Measurements from ENCODE around the gene C9orf57.

DNA sequence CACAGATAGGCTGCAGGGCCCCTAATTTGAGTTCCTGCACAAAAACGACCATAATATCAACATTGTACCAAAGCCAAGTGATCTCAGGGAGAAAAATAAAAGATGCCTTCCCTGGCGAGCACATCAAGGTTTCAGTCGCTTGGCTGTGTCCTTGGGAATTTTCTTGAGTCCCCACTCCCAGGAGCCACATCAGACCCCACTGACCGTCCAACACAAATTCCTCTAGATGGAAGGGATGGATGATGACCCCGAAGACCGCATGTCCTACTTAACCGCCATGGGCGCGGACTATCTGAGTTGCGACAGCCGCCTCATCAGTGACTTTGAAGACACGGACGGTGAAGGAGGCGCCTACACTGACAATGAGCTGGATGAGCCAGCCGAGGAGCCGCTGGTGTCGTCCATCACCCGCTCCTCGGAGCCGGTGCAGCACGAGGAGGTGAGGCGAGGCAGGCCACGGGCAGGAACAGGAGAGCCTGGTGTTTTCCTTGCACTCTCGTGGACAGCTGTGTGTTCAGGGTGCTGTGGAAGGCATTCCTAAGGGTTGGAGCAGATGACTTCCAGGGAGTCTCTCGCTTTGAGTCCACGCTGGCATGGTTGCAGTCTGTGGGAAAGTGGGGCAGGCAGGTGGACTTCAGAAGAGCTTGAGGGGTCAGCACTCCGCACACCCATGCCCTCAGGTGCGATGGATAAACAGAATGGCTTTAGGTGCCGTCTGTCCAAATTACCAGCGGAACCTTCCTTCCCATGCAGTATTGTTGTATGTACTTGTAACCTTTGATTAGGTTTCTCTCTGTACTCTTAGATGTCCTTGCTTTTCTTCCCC is 73.9 kb downstream of the TJP2 start:
- CAGE, long polyA plus RNA, result no peak
- RRBS, result no CpG with 5 or more reads among the region's 30 CpGs

DNA sequence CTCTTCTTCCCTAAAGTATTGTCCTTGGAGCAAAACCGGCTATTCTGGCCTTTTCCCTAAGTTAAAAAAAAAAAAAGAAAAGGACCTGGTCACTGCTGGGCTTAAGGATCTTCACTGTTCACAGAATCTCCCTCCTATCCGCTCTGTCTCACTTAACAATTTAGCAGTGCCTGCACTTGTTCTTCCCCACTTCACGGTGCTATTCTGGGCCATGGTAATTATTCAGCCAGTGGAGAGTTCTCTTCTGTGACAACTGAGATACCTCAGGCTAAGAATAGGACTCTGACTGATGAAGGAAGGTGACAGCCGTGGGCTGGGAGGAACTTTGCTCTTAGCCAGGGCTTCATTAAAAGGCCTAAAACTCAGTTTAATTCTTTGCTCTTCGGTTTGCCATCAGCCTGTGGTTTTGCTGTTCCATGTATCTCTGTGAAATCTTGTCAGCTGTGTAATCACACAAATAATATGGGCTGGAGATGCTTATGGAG is 51.9 kb upstream of the ENTREP1 start:
- CAGE, long polyA plus RNA, result no peak
- RRBS, result no CpG with 5 or more reads among the region's 5 CpGs

DNA sequence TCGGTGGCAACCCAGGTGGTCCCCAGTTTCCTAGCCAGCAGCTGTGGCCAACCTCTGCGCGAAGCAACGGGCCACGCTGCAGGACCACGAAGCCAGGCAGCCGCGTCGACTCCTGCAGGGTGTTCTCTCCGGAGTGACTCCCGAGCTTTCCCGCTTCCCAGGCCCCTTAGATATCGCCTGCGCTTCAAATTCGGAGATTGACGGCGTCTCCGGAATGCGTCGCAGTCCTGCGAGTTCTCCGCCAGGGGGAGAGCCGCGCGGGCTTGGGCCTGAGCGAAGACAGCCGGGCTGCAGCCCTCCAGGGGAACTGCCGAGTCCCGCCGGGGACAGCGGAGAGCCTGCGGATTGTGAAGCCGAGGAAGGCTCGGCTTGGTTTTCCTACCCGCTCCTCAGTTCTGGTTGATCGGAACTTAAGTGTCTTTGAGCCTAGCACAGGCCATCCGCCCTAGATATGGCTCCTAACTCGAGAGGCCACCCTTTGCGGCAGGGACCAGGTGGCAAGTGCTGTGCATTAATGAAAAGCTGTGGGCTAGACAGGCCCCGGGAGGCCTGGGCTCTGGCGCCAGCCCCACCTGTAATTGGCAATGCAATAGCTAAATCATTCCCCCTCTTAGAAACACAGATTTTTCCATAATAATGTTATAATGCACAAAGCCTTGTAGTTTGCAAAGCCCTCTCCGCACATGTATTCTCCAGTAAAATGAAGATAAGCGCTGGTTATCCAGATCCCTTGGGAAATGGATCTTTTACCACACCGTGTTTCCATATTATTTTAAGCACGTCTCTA is 821 bp upstream of the APBA1 start:
- CAGE, long polyA plus RNA, result no peak
- RRBS, result 1% methylated on average over 19 of the region's 45 CpGs

GRCh38 chr9:69996987-69997447 is 46.6 kb upstream of the MAMDC2 start:
- CAGE, long polyA plus RNA, result no peak
- RRBS, result no CpG with 5 or more reads among the region's 3 CpGs

- CAGE, long polyA plus RNA, result no peak
- RRBS, result no CpG with 5 or more reads among the region's 3 CpGs
Observed at GRCh38 chr9:70066781-70067377, 23.2 kb downstream of the MAMDC2 start.

- CAGE, long polyA plus RNA, result no peak
- RRBS, result no CpG with 5 or more reads among the region's 5 CpGs
Observed at GRCh38 chr9:70080522-70080967, 36.9 kb downstream of the MAMDC2 start.

GRCh38 chr9:70111573-70112075 is 68.0 kb downstream of the MAMDC2 start:
- CAGE, long polyA plus RNA, result no peak
- RRBS, result no CpG with 5 or more reads among the region's 2 CpGs

DNA sequence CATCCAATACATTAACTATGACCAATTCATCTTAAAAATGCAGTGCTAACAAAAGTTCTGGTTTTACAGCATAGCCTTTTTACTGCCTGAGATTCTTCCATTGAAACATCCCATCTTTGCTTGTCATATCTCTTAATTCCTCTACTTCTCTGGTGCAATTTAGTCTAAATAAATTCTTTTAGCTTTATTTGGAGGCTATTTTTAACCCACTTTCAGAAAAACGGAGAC is 179 bp upstream of the KLF9 start:
- CAGE, long polyA plus RNA, result no peak
- RRBS, result no CpG with 5 or more reads among the region's 1 CpG

GRCh38 chr9:70418918-70419599 is 4.6 kb upstream of the KLF9 start:
- CAGE, long polyA plus RNA, result no peak
- RRBS, result 1% methylated on average over 31 of the region's 58 CpGs

DNA sequence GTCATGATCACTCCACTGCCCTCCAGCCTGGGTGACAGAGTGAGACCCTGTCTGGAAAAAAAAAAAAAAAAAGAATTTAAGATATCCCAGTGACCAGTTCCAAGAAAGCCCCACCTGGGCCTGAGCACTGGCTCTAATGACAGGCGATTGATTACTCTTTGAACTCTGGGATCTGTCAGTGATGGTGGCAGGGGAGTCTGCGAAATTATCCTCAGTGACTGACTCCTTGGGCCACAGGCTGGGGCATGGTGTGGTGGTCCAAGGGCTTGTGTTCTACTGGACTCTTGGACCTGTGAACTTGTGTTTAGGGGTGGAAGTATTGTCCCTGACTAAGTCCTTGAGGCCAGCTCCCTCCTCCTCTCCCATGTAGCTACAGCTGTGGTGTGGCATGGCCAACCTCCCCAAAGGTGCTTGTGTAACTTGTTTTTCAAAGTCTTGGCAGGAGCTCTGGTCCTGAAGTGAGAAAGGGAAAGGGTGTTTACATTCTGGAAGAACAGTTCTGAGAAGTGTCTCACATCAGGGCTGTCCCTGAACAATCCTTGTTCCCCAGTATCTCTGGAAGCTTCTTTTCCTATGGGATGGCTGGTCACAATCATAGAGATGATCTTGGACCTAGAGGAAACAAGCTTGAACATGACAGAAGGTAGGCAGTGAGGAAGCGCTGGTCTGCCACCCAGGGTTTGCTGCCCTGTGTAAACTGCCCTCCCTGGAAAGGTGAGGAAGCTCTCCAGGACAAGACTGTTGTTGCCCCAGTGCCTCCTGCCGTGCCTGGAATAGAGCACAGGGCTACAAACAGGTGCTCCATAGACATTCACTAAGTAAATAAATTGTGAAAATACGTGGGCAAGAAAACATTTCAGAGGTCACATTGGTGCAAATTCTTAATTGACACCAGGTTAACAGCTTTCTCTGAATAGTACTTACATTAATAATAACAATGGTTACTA is 64.6 kb upstream of the KLF9 start:
- CAGE, long polyA plus RNA, result no peak
- RRBS, result no CpG with 5 or more reads among the region's 5 CpGs

- CAGE, long polyA plus RNA, result no peak
- RRBS, result no CpG with 5 or more reads among the region's 4 CpGs
Observed at GRCh38 chr9:70484489-70484990, 70.1 kb upstream of the KLF9 start.

GRCh38 chr9:70594581-70594916 is 180.1 kb upstream of the KLF9 start:
- CAGE, long polyA plus RNA, result no peak
- RRBS, result no CpG with 5 or more reads among the region's 1 CpG

DNA sequence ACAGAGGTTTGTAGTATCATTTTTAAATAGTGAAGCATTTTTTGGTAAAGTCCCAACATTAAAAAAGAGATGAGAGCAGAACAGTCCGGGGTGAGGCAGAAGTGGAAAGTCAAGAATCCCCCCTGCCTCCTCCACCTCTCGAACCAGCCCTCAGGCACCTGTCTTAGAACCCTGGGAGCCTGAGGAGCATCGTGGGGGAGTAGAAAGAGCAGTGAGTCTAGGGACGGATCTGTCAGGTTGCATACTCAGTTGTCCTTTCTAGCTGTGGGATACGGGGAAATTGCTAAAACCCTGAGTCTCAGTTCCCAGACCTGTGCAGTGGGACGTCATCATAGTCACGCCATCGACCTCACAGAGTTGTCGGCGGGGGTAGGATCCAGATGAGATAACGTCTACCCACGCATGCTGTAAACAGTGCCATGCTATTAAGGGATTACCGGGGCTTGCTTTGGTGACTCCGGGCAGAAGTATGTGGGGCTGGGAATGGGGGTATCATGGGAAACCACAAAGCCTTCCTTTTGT is 186.5 kb upstream of the KLF9 start:
- CAGE, long polyA plus RNA, result no peak
- RRBS, result no CpG with 5 or more reads among the region's 14 CpGs

DNA sequence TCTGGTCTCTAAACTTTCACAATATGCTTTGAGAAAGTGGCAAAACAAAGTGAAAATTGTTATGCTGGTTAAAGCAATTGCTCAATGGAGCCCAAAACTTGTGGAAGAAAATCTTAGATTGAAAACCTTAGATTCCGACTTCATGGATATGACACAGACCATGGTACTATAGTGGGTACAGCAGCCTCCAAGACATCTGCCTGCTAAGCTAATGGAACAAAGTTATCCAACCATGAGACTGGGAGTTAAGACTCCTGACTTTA is 160.6 kb downstream of the CEMIP2 start:
- CAGE, long polyA plus RNA, result no peak
- RRBS, result no CpG with 5 or more reads among the region's 1 CpG

- CAGE, long polyA plus RNA, result no peak
- RRBS, result no CpG with 5 or more reads among the region's 6 CpGs
Observed at GRCh38 chr9:71746129-71746849, 22.0 kb downstream of the CEMIP2 start.

DNA sequence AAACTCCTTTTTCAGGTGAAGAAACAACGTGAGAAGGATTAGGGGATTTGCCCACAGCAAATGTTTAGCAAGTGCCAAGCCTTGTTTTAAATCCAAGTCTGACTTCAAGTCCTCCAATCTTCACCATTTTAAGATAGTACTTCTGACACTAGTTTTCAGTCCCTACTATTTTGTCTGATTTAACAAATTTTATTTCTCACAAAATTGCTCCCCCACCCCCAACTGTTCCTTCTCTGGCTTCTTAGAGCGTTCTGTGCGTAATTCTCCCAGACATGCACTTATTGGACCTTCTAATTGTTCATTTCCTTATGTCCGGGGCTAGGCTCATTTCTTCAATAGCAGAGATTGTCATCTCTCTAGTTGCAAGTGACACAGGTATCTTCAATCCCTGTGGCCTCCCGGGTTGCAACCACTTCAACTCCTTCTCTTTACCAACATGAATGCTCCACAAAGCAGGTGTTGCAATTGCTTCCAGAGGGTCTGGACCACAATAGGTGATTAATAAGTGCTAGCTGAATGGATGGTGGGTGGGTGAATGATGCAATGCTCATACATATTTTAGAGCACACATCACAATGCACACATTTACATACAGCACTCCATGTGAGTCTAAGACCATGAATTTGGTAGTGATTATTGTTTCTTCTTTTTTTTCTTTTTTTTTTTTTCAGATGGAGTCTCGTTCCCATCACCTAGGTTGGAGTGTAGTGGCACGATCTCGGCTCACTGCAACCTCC is 2.7 kb downstream of the CEMIP2 start:
- CAGE, long polyA plus RNA, result no peak
- RRBS, result 51% methylated on average over 2 of the region's 8 CpGs

- CAGE, long polyA plus RNA, result no peak
- RRBS, result no CpG with 5 or more reads among the region's 4 CpGs
Observed at GRCh38 chr9:72060492-72060863, at the start of gene C9orf57. C9orf57 (minus strand) TSS chr9:72060613.

DNA sequence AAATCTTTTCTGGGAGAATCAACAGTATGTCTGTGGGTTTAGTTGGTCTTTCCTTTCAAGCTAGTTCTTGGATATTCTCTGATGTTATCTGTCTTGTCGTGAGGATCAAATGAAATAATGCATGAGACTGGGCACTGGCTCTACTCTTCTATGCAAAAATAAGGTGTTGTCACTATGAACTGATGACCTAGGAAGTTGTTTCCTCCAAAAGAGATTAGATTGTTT is 21.7 kb upstream of the GDA start:
- CAGE, long polyA plus RNA, result no peak
- RRBS, result no CpG with 5 or more reads among the region's 1 CpG

GRCh38 chr9:72127892-72128201 is 21.4 kb upstream of the GDA start:
- CAGE, long polyA plus RNA, result no peak
- RRBS, result no CpG with 5 or more reads among the region's 1 CpG

DNA sequence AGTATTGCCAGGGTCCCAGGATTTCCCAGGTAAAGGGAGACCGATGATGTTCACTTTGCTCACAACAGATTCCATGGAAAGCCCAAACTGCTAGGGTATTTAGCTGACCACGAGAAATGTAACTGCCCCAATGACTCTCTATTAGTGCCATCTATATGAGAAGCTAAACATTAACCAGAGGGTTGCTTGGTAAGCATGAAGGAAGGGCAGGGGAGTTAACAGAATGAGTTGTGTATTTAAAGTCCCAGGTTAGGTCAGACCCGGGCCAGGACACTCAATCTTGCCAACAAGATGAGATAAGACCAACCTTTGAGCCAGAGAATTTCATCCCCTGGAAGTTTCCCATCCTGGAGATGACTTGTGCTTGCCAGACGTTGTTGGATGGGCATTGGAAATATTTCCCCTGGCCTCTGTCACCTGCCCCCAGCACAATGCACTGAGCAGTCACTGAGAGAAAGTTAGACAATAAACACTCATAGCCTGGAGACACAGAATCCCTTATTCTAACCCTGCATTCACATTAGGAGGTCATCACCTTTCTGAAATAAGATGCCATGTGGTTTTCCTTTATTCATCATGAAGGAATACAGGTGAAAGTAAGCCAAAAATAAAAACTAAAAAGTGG is 19.5 kb upstream of the GDA start:
- CAGE, long polyA plus RNA, result no peak
- RRBS, result no CpG with 5 or more reads among the region's 4 CpGs

All from osteoblast (primary cell).